WTC11 (cell line): ENCODE results near the genes FXN and ENTREP1.

GRCh38 chr9:68779374-68779846, 455 bp upstream of the PABIR1 start:
- PRO-cap = no peak

GRCh38 chr9:68802495-68803397, 22.9 kb downstream of the PABIR1 start:
- PRO-cap = no peak

GRCh38 chr9:68934695-68935046, 79.2 kb downstream of the PRKACG start:
- PRO-cap = no peak

- PRO-cap = unidirectional peak, plus-strand start at chr9:69035752; bidirectional peak, plus-strand start at chr9:69035887, minus-strand start at chr9:69035953; bidirectional peak, plus-strand start at chr9:69036067, minus-strand start at chr9:69036008
These were observed at the start of gene FXN for GRCh38 chr9:69035617-69036349. Gene FXN, plus strand, starts transcription at chr9:69035752.

DNA sequence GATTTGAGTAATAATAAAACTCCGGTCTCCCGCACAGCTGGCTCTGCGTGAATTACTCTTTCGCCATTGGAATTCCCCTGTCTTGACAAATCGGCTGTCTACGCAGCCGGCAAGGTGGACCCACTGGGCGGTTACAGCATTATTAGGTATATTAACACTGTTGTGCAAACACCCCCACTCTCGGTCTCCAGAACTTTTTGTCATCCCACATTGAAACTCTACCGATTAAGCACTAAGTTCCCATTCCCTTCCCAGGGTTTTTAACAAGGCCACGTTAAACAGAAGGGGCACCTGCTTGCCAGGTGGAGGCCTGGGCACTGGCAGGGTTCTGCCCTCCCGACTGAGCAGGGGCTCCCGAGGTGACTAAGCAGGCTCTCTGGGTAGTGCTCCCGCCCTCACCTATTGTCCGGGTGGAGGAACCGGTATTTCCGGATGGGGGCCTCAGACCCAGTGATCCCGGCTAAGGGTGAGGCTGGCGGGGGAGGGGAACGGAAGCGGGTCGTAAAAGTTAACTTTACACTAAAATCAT, 53.6 kb upstream of the TJP2 start:
- PRO-cap = bidirectional peak, plus-strand start at position 444 of the sequence, minus-strand start at position 367 of the sequence

GRCh38 chr9:69172909-69173446, 1.1 kb upstream of the TJP2 start:
- PRO-cap = no peak

- PRO-cap = no peak
These were observed 6.6 kb downstream of the TJP2 start for GRCh38 chr9:69180751-69181039.

GRCh38 chr9:69227711-69228328, 53.7 kb downstream of the TJP2 start:
- PRO-cap = no peak

- PRO-cap = no peak
These were observed 18.1 kb upstream of the ENTREP1 start for GRCh38 chr9:69306950-69307264.

- PRO-cap = bidirectional peak, plus-strand start at chr9:69324788, minus-strand start at chr9:69324689; bidirectional peak, plus-strand start at chr9:69325249, minus-strand start at chr9:69325262
These were observed at the start of gene ENTREP1 for GRCh38 chr9:69324372-69325464. Gene ENTREP1, plus strand, starts transcription at chr9:69325215.

DNA sequence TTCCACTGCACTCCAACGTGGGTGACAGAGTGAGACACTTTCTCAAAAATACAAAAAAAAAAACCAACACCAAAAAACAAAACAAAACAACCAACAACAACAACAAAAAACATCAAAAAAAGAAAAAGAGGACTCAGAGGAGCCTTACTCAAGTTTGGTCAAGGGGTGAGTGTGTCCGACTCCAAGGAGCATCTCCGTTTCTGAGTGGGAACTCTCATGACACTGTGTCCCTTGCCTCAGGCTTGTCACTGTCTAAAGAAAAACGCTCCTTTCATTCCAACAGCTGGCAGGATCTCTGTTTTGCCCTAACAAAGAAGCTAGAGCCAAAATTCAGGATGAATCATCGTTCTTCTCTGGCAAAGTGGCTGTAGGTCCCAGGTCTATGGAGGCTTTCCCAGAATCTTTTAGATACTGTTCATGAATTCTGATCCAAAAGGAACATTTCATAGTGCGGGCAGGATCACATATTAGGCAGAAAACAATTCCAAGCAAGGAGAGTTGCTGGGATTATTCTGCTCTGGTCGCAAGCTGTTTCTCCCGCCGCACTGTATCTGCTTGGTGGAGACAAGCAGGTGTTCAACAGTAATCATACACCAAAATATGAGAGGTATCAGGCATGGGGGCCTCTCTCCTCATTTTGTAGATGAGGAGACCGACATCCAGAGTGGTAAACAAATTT, 72.4 kb downstream of the ENTREP1 start:
- PRO-cap = no peak

DNA sequence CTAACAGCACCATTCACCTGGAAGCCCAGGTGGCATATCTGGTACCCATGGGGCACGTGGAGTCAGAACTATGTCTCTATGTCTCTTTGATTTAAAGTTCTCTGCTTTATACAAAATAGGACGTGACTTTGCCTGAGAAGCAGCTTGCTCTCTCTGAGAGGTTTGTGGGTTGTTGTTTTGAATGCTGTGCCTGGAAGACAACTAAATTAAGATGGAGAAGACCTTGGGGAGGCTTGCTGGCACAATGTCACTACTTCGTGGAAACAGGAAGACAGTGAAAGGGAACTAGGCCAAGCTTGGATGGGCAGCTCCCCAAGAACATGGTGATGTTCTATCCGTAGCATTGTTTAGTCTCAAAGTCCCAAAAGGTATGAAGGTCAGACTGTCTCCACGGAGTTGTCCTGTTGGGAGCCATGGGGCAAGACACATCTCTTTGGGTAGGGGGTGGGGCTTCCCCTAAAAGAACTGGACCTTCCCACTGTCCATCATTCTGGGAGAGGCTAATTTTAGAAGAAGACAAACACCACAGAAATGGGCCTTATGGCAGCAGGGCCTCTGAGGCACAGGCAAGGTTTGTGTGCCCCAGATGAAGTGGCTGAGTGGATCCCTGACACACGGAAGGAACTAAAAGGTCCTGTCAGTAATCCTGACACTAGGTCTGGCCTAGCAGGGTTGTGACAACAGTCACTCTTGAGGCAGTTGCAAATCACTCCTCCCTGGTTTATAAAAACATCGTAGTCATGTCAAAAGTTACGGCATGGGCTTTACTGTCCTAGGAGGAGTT, 140.5 kb downstream of the ENTREP1 start:
- PRO-cap = no peak

DNA sequence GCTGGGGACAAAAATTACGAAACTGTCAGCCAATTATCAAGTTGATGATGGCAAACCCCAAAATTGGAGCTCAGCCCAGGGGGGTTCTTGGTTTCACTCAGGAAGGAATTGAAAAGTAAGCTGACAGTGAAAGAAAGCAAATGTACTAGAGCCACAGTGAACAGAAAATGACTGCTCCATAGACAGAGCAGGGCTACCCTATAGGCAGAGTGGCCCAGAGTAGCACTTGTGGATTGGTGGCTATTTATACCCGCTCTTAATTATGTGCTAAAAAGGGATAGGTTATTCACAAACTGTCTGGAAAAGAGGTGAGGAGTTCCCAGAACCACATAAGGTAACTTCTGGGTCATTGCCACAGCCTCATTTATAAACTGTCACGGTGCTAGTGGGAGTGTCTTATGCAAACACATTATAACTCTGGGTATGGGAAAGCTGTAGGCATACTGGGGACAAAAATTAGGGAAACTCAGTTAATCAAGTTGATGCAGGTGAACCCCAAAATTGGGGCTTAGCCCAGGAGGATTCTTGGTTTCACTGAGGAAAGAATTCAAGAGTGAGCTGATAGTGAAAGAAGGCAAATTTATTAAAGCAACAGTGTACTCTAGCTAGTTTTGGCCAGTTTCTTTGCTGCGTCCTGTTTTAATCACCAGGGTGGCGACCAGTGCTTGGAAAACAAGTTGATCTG, 14.4 kb upstream of the CFAP95 start:
- PRO-cap = no peak

DNA sequence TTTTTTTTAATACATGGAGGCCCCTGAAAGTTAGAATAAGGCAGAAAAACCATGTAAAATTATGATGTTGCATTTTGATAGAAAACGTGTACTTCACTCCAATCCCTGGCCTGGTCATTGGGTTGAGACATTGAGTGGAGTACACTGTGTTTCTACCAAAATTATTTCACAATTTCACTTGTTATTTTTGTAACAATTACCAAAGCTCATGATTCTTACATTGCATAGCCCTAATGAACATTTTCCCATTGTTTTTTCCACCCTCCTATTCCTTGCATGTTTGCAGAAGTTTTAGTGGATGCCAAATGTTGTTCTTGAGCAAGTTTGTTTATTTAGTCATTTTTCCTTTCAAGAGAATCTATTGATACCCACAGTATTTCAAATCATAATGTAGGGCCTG, 21.9 kb downstream of the MAMDC2 start:
- PRO-cap = no peak

- PRO-cap = no peak
These were observed 26.1 kb downstream of the MAMDC2 start for GRCh38 chr9:70069612-70070265.

GRCh38 chr9:70080522-70080967, 36.9 kb downstream of the MAMDC2 start:
- PRO-cap = no peak

DNA sequence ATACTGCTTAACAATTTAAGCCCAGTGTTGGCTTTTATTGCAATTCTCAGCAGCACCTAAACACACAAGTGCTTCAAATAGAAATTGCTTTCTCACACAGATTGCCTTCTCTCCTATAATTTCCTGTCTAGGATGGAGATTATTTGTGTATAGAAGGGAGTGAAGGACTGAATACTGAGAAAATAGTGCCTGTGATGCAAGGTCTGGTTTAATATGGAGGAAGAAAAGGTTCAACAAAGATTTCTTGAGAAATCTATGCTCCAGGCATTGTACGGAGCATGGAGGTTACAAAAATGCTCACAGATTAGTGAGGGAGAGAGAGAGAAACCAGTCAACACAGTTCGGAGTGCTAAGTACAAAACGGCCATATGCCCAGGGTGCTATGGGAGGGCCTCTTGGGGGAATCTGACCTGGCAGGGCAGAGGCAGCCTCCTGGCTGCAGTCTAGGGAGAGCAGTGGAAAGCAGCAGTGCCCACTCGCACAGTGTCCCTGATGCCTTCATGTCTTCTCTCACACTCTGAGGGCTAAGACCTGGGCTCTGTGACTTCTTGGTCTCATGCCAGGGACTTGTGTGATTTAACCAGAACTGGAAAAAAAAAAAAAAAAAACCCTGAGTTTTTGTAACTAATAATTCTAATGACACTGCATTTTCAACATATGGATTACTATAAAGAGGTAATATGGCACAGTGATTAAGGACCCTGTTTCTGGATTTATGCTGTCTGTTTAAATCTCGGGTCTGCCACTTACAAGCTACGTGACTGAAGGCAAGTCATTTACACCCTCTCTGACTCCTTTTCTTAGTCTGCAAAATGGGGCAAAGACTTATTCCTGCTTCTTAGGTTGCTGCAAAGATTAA, 29.7 kb upstream of the SMC5 start:
- PRO-cap = no peak

GRCh38 chr9:70255239-70255500, 3.6 kb upstream of the SMC5 start:
- PRO-cap = no peak

GRCh38 chr9:70469986-70471153, 55.9 kb upstream of the KLF9 start:
- PRO-cap = no peak

GRCh38 chr9:70504810-70505274, 90.4 kb upstream of the KLF9 start:
- PRO-cap = no peak